Bronchus (tissue), 1 donor: ENCODE data around the gene ZFYVE1.

GRCh38 chr14:71181347-71181734 lies 138.9 kb upstream of the SIPA1L1 start:
- PRO-cap, result no peak

- PRO-cap, result no peak
These were observed 23.0 kb downstream of the SIPA1L1 start for GRCh38 chr14:71343232-71343764.

DNA sequence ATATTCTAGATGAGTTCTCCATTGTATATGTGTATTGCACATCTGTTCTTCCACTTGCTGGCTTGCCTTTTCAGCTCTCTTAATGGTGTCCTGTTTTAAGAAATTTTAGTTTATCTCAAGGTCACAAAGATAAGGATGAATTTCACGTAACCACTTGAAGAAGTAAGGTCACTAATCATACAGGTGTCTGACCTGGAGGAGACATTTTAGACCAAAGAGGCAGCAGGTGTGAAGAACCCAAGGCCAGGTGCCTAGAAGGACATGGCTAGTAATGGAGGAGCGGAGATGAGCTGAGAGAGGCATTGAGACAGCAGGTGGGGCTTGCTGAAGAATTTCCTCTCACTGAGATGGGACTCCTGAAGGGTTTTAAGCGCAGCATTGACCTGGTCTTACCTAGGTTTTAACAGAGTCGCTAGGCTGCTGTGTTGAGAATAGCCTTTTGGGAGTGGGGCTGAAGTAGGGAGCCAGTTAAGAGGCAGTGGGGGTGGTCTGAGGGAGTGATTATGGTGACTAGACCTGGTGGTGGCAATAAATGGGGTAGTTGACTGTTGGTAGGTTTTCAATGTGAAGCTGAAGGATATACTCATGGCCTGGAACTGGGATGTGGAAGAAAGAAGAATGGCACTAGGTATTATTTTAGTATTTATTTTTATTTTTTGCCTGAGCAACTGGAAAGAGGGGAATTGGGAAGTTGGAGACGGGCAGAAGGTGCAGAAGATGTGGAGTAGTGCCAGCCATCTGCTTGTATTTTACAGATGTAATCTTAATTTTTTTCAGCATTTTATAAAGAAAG lies 33.1 kb downstream of the SIPA1L1 start:
- PRO-cap, result no peak

GRCh38 chr14:71400655-71401335 lies 80.5 kb downstream of the SIPA1L1 start:
- PRO-cap, result bidirectional peak, plus-strand start at chr14:71401006, minus-strand start at chr14:71400885

DNA sequence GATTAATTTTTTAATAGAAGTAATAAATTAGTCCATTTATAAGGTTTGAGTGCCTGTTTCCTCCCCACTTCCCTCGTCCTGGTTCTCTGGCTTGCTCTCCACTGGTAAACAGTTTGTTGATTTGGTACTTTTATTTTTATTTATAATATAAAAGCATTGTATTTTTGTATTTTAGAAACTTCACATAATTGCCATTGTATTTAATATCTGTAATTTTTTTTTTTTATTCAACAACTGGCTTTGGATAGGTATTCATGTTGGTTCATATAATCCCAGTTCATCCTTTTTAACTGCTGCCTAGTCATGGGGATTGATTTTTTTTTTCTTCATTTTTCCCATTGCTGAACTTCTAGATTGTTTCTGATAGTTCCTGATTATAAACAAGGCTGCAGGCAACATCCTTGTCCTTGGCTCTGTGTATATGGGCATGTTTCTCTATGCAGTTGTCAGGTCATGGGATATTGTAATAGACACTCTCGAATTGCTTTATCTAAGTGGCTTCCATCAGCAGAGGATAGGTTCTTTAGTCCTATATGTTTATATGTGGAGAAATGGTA lies 109.0 kb downstream of the SIPA1L1 start:
- PRO-cap, result no peak

DNA sequence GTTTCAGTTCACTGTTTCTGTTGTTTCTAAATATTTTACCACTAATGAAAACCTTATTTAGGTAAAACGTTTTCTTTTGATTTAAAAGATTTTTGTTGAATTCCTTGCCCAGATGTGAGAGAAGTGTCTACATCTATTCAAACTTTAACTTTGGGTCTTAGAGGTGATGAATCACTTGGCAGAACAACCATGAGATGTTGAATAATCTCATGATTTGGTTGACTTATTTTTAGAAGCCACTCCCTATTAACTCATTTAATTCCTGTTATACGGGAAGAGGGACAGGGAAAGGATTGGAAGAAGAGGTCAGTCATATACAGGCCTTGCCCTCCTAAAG lies 119.4 kb downstream of the SIPA1L1 start:
- PRO-cap, result no peak

GRCh38 chr14:72714700-72715141 lies 179.2 kb downstream of the DPF3 start:
- PRO-cap, result no peak

GRCh38 chr14:72776691-72777298 lies 117.1 kb downstream of the DPF3 start:
- PRO-cap, result no peak

DNA sequence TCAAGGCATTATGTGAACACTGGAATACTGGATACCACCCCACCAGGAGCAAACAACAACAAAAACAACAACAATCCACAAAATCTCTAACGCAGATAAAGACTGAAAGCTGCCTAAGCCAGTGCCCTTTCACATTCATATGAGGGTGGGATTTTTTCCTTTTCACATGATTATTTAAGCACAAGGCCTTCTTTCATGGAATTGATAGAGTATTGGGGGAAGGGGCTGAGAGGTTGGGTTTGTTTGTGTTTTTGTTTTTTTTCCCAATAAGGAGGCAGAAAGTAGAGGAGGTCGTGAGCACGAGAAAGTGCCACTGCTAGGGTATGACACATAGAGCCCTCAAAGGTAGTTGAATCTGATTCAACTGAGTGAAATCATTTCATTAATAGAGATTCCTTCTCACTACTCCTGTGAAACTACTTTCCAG lies 89.5 kb downstream of the DPF3 start:
- PRO-cap, result no peak

- PRO-cap, result bidirectional peak, plus-strand start at chr14:73027369, minus-strand start at chr14:73027053
These were observed at the start of gene ZFYVE1 for GRCh38 chr14:73026523-73027579. Gene ZFYVE1 (minus strand): TSS chr14:73027106.

DNA sequence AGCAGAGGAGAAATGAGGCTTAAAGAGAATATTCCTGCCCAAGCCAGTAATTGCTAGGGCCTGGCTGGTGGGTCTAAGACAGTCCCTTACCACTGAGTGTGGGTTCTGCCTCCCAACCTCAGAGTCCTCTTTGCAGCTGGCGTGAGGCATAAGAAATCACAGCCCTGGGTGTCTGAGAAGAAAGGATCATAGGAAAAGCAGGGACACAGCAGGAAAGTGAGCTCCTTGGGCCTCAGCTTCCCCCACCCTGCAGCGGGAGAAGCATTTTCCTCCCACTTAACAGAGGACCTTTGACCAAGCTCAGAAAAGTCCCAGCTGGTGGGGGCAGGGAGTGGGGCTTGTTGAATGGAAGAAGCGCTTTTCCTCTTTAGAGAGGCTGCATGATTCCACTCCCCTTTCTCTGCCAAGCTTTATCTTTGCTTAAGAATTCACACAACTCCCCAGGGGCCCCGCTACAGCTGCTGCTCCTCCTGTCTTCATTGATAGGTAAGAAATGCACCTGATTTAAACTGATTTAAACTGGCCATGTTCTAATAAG lies 1.9 kb upstream of the PAPLN start:
- PRO-cap, result no peak

- PRO-cap, result bidirectional peak, plus-strand start at chr14:73537979, minus-strand start at chr14:73537870
These were observed 559 bp downstream of the ACOT1 start for GRCh38 chr14:73537219-73538185.

- PRO-cap, result no peak
These were observed 14.5 kb downstream of the DNAL1 start for GRCh38 chr14:73659324-73659711.

GRCh38 chr14:73722496-73723252 lies 8.5 kb upstream of the PNMA1 start:
- PRO-cap, result no peak

GRCh38 chr14:73737880-73738295 lies 22.2 kb downstream of the MIDEAS start:
- PRO-cap, result no peak

- PRO-cap, result bidirectional peak, plus-strand start at chr14:73758737, minus-strand start at chr14:73758590; bidirectional peak, plus-strand start at chr14:73758919, minus-strand start at chr14:73758824
These were observed 1.5 kb downstream of the MIDEAS start for GRCh38 chr14:73758303-73759238.

- PRO-cap, result bidirectional peak, plus-strand start at chr14:73763637, minus-strand start at chr14:73763563
These were observed 3.3 kb upstream of the MIDEAS start for GRCh38 chr14:73763345-73763769.

DNA sequence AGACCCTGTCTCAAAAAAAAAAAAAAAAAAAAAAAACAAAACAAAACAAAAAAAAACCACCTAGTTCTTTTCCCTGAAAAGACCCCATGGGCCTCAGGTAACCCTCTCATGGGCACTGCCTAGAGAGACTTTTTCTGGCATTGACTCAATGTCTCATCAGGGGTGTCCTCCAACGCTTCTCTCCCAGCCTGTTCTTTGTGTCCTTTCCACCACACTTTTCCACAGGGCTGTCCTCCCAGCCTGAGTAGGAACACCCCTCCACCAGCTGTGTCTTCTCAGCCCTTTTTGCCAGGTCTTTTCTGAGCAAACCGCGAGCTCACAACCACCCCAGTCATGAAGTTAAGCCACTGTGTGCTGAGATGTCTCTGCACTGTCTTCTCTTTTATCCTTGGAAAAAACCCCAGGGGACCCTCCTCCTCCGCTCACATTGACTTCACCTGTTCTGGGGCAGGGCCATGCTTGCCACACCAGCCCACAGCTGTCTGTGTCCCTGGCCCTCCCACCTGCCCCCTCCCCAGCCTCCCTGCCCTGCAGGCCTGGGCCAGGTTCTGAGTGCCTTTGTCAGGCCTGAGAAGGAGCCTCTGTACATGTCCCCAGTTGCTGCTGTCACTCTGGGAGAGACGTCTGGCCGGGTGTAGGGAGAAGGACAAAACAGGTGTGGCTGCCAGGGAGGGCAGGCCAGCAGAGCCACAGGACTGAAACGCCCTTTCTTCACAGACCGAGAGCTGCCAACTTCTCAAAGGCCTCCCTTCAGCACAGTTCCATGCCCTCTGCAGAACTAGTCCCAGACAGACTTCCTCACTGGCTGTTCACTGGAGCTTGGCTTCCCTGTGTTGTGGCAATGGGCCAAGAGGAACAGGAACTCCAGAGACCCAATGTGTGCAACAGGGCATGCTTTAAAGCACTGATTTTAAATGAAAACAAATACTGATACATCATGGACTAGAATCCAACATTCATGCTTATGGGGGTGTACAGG lies 4.5 kb upstream of the MIDEAS start:
- PRO-cap, result no peak

DNA sequence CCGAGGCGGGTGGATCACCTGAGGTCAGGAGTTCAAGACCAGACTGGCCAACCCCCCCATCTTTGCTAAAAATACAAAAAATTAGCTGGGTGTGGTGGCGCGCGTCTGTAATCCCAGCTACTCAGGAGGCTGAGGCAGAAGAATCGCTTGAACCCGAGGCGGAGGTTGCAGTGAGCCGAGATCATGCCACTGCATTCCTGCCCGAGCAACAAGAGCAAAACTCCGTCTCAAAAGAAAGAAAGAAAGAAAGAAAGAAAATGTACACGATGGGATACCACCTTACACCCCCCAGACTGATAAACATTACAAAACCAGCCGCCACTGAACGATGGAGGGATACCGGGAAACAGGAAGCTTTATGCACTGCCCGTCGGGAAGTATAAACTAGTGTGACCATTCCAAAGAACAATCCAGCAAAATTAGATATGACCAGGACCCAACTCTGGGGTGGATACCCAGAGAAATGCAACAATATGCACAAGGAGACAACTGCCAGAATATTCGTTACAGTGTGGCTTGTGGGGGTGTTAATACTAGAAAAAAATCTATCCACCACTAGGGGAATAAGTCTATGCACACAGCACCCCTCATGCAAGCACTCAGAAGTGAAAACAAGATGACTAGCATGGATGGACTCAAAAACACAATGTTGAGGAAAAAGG lies 932 bp downstream of the ABCD4 start:
- PRO-cap, result unidirectional peak, plus-strand start at position 602 of the sequence

DNA sequence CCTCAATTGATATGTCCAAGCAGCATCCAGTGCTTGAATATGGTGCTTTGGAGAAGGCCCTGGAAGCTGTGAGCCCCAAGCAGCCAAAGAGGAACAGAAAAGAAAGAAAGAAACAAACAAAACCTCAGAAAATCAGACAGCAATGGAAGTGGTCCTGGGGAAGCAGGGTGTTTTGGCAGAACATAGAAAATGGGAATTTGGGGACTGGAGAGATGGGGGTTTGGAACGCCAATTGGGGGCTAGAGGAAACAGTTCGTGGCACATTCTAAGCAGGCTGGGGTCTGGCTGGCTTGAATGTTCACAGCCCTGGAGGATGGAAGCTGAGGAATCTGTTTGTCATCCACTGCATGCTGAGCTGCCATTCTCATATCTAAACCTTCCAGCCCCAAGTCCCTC lies 22.1 kb upstream of the VRTN start:
- PRO-cap, result no peak